Pericardium fibroblast (primary cell): ENCODE measurements around a stretch of chr14.

DNA sequence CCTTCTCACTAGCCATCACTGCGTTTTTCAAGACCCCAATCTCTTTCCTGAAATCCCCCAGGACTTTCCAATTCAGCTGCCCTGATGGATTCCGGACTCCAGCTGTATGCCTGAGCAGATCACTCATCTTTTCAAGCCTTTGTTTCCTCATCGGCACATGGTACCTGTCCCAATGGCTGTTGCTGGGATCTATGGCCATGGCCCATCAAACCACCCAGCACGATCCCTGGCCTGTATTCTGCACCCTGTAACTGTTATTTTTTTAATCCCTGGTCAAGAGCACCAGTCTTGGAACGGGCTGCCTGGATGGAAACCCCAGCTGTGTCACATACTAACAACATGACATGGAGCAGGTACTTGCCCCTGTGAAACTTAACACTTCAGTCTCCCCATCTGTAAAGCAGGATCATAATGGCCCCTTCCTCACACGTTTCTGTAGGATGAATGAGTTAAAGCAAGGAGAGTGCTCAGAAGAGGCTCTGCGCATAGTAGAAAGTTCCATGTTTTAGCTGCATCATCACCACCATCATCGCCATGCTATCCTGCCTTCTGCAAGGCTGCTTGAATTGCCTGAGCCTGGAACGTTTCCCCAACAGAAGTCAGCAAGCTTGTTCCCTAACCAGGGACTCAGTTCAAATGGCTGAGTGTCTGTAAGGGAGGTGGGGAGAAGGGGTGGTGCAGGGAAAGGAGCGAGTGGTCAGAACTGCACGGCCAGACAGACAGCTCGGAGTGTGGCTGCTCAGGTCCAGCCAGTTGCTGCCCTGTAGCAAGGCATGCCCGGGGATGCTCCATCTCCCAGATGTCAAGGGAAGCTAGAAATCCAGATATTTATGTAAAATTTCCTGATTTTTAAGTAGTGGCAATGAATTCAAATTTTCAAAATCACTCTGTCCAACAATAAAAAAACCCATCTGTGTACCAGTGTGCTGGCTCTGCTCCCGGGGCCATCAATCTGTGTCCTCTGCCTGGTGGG, 163.0 kb downstream of the FOXN3 start:
- RAMPAGE, long total RNA: no peak

- RAMPAGE, long total RNA: no peak
Measured at GRCh38 chr14:89277514-89278197, 139.4 kb downstream of the FOXN3 start.

- RAMPAGE, long total RNA: no peak
Measured at GRCh38 chr14:89305016-89305937, 111.8 kb downstream of the FOXN3 start.

GRCh38 chr14:89402855-89403376, 14.1 kb downstream of the FOXN3 start:
- RAMPAGE, long total RNA: no peak

DNA sequence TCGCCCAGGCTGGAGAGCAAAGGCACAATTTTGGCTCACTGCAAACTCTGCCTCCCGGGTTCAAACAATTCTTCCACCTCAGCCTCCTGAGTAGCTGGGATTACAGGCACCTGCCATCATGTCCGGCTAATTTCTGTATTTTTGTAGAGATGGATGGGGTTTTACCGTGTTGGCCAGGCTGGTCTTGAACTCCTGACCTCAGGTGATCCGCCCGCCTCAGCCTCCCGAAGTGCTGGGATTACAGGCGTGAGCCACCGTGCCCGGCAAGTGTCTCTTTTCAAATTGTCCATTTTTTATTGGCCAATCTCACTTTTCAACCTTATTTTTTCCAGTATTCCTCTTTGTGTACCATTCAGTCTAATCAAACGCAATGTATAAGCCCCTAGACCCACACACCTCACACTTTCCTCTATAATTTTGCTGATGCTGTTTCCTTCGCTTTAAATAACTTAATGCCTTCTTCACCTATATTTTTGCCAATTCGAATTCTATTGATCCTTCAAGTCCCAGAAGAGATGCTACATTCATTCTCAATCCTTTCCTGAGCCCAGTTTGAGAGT, 167.8 kb upstream of the FOXN3 start:
- RAMPAGE, long total RNA: no peak

- RAMPAGE, long total RNA: no peak
Measured at GRCh38 chr14:89615390-89615828, 198.4 kb upstream of the FOXN3 start.

GRCh38 chr14:89813711-89814258, 140.7 kb downstream of the EFCAB11 start:
- RAMPAGE, long total RNA: no peak

DNA sequence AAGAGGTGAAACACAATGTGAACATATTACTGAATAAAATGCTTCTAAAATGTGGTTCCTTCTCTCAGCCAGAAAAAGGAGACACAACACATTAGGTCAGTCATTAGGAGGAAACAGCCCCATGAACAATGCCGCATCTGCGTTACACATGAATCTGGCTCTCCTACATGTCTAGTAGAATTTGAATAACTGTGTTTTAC, 51.7 kb downstream of the EFCAB11 start:
- RAMPAGE, long total RNA: no peak

DNA sequence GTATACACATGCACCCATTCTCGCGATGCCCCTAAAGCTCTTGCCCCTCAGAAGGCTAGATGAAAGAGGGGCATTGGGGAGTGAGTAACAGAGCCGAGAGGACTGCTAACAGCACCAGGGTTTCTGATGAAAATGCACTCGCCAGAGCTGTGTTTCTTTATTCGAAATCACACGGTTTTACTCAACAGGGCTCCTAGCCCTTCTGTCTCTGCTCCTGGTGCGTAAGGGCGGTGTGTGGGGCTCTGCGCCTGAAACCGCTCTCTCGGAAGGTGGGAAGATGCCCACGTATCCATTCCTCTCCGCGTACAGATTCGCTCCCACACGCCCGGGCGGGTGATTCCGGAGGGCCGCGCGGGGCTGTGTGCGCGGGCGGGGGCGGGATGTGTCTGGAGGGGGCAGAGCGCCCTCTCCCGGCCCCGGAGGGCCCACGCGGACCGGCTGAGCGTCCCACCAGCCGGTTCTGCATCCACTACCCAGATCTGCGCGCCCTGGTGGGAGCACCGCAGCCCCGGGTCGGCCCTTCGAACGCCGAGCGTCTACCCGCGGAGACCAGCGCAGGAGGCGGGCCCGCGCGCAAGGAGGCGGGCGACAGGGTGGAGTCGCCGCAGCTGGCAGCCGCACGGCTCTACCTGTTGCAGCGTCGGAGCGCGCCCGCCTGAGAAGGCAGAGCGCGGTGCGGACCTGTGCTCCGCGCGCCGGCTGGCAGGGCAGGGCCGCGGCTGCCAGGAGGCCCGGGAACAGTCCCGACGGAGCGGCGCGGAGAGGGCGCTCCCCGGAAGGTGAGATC, 1.5 kb upstream of the KCNK13 start:
- RAMPAGE, long total RNA: no peak

DNA sequence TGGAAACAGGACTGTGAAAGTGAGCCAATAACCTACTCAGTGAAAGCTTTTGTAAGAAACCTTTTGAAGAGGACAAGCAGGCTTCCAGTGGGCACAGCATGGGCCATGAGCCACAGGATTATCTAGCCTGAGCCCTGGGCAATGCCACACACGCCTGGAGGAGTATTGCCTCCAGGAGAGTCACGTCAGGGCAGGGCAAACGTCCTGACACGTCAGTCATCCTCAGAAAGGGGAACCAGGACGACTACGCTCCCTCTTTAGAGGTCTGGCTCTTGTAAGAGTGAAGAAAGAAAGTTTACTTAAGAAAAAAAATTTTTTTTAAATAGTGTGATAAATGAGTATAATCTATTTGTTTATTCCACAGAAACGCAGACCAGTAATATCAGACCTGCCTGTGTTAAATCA, 32.2 kb downstream of the NRDE2 start:
- RAMPAGE, long total RNA: no peak

GRCh38 chr14:90383271-90383606, 13.6 kb upstream of the CALM1 start:
- RAMPAGE, long total RNA: no peak

GRCh38 chr14:90491479-90491955, 94.7 kb downstream of the CALM1 start:
- RAMPAGE, long total RNA: no peak

GRCh38 chr14:90510010-90510818, 113.4 kb downstream of the CALM1 start:
- RAMPAGE, long total RNA: no peak

GRCh38 chr14:90516543-90516880, 119.7 kb downstream of the CALM1 start:
- RAMPAGE, long total RNA: no peak

DNA sequence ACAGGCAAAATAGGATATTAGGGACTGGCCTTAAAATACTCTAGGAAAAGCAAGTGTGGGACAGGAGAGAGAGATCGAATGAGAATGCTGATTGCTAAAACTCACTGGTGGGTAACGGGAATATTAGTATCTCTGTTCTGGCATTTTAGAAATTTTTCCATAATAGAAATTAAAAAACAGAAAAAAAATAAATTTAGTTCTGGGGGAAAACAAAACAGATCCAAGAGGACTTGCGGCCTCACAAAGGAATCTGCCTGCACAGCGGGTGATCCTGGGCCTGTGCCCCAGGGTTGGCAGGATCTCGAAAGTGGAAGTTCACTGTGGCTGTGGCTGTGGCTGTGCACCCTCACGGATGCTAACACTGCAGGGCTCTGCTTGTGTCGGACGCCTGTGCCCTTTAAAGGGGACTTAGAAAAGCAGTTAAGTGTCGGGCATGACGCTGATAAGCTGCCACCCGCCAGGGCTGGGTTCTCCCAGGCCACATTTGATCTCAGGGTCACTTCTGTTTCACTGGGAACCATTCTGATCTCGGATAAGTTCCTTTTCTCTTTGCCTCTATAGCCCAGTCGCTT, 209.1 kb downstream of the TTC7B start:
- RAMPAGE, long total RNA: no peak

- RAMPAGE, long total RNA: no peak
Measured at GRCh38 chr14:90696760-90697623, 119.2 kb downstream of the TTC7B start.

DNA sequence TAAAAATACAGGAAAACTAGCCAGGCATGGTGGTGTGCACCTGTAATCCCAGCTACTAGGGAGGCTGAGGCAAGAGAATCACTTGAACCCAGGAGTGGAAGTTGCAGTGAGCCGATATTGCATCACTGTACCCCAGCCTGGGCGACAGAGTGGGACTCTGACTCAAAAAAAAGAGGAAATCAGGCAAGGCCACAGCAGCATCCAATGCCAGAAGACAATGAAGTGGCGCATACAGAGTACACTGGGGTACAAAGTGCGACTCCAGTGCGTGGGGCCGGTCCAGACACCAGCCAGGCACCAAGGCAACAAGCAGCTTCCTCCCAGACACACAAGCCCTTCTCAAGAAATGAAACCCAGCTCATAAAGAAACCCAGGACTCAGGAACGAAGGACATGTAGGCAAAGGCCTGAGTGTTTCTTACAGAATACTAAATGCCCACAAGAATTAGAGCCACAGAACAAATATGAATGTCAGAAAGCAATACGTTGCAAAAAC, 28.2 kb downstream of the TTC7B start:
- RAMPAGE, long total RNA: no peak

- RAMPAGE, long total RNA: no peak
Measured at GRCh38 chr14:90803699-90804097, 12.5 kb downstream of the TTC7B start.

GRCh38 chr14:91022311-91022865, 38.1 kb downstream of the RPS6KA5 start:
- RAMPAGE, long total RNA: no peak

GRCh38 chr14:91075581-91075831, 15.1 kb upstream of the RPS6KA5 start:
- RAMPAGE, long total RNA: no peak